Sternocleidomastoid (tissue), 1 donor: ENCODE measurements around a stretch of chr11.

DNA sequence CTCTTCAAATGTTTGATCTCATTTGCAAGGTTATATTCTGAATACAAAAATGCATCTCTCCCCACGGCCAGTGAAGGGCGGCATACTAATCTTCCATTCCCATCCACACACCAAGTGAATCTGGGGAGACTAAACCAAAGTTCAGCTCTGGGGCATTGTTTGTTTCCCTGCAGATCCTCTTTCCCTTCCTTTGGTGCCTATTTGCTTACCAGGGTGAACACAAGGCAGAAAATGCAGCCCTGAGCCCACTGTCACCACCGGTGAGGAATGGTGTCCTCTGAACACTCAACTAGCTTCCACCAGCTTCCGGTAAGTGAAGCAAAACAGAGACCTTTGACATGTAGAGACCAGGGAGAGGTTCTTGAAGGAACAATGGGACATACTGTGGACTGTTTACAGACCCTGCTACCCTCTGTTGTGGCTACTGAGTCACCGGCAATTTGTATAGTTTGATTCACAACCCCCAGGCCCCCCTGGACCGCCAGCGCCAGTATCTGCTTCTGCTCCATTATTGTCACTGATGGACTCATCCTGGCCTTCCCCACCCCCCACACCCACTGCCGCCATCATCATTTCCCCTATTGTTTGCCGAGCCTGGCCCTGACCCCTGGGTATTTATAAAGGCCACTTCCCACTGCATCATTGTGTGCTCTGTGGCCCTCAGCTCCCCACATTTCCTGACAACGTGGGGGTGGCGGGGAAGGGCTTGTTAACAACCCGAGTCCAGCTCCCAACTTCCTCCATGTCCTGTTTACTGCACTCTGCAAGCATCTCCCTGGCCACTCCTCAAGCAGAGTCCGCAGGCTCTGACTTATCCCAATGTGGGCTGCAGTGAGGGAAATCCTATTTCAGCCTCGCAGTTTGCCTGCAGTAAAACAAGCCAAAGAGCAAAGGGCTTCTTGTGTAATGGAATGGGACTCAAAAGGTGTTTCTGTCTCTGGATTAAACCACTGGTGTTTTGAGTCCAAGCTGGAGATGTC lies 252.9 kb downstream of the ETS1 start:
- PRO-cap = no peak

- PRO-cap = no peak
Measured at GRCh38 chr11:128345310-128345944, 241.9 kb downstream of the ETS1 start.

DNA sequence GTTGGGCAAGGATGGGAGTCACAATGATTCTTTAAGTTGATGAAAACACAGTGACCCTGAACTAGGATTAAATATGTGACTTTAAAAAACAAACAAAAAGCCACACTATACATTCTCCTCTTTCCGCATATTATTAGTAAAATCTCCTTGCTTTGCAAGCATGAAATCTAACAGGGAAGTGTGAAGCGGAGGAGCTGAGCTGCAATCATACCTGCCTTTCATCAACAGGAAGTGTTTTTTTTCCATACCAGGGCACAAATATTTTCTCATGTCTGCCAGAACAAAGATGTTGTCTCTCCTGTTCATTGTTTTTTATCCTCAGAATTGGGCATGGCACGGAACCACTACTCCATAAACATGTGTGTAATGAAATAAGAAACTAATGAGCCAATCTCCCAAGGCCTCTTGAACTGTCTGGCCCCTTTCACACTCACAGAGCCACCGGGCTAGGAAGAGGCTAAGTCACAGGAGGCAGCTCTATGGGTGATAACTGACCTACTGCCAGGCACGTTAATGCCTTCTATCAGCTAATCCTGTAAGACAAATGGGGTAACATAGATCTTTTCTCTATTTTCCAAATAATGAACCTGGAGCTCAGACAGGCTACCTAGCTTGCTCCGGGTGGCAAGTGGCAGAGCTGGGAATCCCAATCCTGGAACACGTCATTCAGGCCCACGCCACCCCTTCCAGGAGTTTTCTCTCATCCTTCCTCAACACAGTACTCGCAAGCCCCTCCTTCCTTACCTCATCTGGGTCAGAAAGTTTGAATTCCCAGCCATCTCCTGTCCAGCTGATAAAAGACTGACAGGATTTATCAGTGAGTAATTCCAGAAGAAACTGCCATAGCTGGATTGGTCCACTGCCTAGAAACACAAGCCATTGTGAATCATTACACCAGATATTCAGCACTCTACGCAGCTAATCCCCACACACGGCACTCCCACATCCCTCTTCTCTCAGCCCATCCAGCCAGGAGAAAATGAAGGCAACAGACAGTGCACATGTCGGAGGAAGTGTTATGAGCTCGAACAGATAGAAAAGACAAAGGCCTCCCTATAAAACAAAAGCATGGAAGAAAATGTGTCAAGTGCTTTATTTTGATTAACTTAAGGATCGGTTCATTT lies 124.2 kb downstream of the ETS1 start:
- PRO-cap = no peak

- PRO-cap = no peak
Measured at GRCh38 chr11:128496607-128497886, 90.3 kb downstream of the ETS1 start.

- PRO-cap = no peak
Measured at GRCh38 chr11:128519051-128519805, 68.1 kb downstream of the ETS1 start.

DNA sequence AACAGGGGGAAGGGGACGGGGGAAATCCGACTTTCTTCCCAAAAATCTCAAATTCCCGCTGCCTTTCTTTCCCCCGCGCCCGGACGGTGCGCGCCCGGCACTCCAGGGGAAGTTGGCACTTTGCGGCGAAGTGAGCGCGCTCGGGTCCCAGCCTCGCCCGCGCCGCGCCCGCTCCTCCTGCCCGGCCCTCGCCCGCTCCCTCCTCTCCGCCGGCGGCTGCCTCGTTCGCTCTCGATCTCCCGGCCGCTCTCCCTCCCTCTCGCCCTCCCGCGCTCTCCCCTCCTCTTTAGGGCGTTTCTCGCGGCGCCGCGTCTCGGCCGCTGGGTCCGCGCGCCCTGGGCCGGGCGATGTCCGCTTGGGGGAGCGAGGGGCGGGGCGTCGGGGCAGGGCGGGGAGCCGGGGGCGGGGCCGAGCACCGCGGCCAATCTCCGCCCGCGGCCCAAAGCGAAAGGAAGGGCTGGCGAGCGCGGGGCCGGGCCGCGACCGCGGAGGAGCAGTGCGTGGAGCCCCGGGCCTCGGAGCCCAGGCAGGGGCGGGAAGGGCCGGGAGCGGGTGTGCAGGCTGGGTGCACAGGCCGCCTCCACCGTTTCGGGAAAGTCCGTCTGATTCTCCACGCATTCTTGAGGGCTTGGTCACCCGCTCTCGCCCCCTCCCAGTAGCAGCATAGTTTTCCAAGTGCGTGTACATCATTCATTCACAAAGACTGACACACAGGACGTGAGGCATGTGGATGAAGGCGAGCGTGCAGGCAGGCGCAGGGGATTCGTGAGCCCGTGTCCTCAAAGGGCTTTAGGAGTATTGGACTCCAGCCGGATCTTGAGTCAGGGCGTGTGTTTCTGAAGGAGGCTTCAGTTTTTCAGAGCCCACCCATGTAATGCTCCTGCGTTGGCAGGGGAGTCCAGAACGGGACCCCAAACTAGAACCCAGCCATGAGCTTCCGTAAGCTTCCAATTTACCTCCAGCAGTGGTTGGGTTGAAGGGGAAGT lies 65.0 kb downstream of the ETS1 start:
- PRO-cap = bidirectional peak, plus-strand start at position 530 of the sequence, minus-strand start at position 261 of the sequence; bidirectional peak, plus-strand start at position 725 of the sequence, minus-strand start at position 604 of the sequence

DNA sequence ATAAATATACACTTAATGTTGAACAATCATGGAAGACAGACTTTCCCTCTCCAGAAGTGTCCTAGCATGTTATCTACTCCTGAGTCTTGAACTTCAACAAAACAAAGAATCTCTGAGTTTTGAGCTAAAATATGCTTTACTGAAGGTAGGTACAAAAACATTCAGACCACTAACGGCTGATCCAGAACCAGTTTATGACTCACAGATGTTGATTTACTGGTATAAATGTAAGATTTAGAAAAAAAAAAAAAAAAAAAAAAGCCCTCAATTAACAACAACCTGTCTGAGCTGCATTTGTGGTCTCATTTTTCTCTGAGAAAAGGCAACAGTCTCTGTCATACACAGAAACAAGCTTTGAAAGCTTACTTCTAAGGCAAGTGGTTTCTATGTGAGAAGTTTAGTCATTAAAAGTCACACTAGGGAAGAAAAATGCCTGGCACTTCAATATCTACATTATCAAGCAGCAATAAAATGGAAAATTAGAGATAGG lies 61.9 kb downstream of the ETS1 start:
- PRO-cap = no peak

DNA sequence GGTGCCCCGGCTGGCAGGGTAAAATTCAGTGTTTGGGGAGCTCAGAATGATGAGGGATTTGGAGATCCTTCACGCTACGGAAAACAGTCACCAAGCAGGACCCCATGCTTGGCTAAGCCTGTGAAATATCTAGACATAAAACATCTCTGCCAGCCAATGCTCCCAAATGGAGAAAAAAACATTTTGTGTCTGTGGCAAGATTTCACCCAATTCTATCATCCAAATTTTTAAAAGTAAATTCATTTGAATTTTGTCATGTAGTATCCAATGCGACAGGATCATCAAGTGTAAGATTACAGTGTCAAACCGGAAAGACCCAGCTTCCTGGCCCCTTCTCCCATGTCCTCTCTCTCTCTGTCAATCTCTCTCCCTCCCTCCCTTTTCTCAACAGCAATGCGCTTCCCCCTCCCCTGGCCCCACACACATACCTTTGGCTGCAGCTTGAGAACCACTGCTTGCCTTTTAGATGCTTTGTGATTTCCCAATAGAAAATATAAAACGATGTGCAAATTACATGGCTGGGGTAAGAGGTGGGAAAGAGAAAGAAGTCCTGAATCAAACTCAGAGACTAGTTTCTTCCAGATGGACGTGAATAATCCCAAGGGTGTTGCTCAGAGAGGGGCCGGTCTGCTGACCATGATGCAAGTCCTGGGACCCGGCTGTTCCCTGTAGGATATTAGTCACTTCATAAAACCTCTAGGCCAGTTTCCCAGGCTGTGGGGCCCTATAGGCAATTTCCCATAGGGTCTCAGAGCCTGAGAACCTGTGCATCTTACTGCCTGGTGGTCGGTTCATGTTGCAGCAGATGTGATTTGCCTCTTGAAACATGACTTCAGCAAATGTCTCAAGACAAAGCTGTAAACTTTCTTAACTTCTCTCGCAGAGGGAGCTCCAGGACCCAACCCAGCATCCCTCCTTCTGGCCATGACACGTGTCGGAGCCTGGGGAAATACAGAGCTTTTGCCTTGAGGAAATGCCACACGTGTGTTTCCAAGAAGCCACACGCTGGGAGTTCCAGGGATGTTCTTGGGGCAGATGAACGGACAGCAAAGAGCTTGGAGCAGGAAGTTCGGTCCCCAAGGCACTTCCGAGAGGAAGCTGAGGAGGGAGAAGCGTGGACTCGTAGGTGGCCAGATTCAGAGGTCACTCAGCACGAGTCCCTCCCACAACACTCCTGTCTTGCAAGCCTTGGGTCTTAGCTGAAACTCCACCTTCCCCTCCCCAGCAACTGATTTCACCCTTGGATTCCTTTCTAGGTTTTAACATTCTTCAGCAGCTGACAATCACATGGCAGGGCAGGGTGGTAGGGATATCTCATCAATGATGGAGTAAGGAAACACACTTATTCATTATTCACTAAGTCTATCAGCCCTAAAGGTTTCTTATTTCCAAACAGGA lies 34.4 kb upstream of the ETS1 start:
- PRO-cap = no peak

GRCh38 chr11:128686695-128687207 lies 7.1 kb upstream of the FLI1 start:
- PRO-cap = no peak

- PRO-cap = no peak
Measured at GRCh38 chr11:128690015-128691291, 3.4 kb upstream of the FLI1 start.

GRCh38 chr11:128767864-128768674 lies 74.2 kb downstream of the FLI1 start:
- PRO-cap = no peak

DNA sequence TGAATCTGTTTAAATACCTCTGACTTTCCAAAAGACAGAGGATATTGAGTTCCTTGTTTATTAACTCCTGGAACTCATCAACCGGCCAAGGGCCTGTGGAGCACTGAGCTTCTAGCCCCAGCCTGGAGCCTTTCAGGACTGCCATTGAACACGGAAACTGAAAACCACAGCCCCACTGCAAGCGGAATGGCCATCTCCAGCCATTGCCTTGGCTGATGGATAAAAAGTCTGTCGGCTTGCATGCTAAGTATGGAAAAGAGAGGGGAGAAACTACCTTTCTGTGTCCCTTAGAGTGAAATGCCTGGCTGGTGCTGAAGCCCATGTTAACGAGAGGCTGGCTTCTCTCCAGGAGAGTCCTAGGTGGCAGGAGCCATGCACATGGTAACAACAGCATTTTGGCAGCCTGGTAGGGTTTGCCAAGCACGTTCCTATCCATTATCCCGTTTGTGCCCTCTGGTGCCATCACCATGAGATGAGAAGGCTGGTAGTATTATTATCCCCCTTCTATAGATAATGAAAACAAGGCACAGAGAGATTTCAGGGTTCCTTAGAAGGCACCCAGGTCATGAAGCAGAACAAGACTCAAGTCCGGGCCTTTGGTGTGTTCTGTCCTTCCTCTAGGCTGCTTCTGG lies 80.2 kb downstream of the KCNJ1 start:
- PRO-cap = no peak

- PRO-cap = no peak
Measured at GRCh38 chr11:128969201-128970037, 26.7 kb upstream of the TP53AIP1 start.

DNA sequence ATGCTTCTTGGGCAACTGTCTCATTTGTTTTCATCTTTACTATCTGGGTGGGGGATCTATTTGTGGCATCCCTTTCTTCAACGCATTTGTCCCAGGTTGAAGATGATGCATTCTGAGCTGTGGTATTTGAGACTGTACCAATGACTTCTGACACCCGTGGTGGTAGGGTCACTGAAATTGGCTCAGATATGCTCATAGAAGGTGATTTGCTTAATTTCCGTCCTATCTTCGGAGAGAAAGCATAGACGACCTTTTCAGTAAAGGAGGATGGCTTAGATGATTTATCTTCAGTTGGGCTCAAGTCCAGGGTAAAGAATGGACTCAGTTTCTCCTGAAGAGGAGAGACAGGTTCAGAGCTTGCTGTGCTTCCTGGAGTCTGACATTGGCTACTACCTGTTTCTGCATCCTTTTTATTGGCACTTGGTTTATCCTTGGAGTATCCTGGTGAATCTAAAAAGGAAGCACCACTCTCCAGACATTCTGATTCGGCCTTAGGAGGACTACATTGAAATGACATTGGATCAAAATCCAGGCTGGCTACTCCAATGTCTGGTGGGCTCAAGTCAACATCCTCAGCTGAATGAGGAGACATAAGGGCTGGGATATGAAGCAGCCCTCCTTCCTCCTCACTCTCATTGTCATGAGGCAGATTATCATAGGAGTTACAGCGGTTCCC lies 31.7 kb upstream of the TP53AIP1 start:
- PRO-cap = no peak

GRCh38 chr11:129003709-129004539 lies 61.3 kb upstream of the TP53AIP1 start:
- PRO-cap = no peak

GRCh38 chr11:129035180-129035668 lies 92.6 kb upstream of the TP53AIP1 start:
- PRO-cap = no peak

- PRO-cap = no peak
Measured at GRCh38 chr11:129215814-129216401, 23.8 kb upstream of the ARHGAP32 start.

DNA sequence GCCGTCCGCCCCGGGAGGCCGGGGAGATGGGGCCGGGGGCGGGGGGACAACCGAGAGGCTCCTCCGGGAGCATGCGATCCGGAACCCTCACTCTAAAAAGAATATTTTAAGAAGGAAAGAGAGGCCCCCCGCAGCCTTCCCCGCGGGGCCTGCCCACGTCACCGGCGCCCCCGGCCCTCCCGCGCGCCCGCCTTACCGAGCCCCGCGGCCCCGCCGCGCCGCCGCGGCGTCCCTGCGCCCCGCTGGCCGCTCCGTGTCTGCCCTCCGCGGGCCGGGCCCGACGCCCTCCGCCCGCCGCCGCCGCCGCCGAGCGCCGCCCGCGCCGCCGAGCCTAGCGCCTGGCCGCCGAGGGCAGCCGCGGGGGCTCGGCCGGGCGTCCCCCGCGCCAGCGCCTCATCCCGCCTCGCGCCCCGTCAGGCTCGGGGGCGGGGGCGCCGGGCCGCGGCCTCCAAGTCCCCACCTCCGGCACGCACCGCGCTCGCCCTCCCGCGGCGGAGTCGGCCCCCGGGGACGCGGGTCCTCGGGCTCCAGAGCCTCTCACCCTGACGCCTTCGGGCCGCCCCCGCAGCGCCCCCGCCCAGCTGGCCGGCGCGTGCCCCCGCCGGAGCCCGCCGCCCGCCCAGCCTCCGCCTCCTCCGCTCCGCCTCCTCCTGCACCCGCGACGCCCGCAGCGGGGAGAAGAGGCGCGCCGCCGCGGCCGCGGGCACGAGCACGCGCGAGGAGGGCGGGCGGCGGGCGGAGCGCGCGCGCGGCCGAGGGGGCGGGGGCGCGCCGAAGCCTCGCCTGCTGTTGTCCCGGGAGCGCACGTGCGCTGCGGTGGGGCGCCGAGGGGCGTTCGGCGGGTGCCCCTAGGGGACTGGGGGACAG lies 87.1 kb upstream of the ARHGAP32 start:
- PRO-cap = bidirectional peak, plus-strand start at position 789 of the sequence, minus-strand start at position 539 of the sequence

DNA sequence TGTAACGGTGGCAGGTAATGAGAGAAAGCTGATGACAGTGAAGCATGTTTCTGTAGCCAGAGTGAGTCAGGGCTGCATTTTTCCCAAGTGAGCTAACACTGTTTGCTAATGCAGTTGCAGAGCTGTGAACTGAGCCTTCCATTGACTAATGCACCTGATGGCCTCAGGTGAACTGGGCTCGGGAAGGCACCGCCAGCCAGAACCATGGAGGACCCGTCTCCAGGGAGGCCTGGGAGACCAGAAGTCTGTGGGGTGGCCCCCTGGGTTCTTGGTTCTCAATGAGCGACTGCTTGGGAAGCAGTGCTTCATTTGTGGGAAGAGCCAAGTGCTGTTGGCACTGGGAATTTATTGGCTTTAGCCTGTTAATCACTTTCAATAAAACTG lies 64.5 kb downstream of the BARX2 start:
- PRO-cap = no peak

DNA sequence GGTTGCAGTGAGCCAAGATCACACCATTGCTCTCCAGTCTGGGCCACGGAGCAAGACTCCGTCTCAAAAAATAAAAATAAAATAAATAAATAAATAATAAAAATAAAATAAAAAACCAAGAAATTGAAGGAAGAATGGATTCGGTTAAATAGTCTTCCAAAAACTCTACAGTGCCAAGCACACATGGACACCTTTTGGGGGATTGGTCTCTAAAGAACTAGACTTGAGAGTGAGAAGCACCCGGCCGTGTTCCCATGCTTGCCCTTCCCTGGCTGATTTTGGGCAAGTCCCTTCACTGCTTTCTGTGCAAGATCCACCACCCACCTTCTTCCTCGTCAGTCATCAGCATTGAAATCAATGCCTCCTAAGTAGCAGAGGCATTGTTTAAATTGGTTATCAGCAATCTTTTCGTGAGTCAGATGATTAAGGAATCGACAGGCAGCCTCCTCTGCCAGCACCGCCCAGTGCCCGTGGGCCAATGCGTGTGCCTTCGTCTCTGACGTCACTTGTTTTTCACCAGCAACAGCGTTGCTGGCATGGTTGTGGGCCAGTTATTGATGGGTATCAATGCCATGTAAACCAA lies 69.4 kb downstream of the BARX2 start:
- PRO-cap = no peak